Peripheral blood mononuclear cell (primary cell): ENCODE measurements around the genes OTOR and ZNF133.

- PRO-cap, 8 experiments: no peak in any of the 8 experiments
Measured at GRCh38 chr20:16748046-16748517, at the start of gene OTOR. Gene OTOR (plus strand): TSS chr20:16748358.

GRCh38 chr20:17565136-17565563 lies 4.7 kb upstream of the DSTN start:
- PRO-cap, 8 experiments: no peak in any of the 8 experiments

- PRO-cap, 8 experiments: no peak in any of the 8 experiments
Measured at GRCh38 chr20:17594412-17595069, 24.7 kb downstream of the DSTN start.

GRCh38 chr20:17614919-17615745 lies 45.3 kb downstream of the DSTN start:
- PRO-cap, 8 experiments: peak in 5 of 8 experiments; most common plus-strand start chr20:17615292 (in 3); most common minus-strand start chr20:17615134 (in 1)

- PRO-cap, 8 experiments: peak in 2 of 8 experiments; most common minus-strand start chr20:17674933 (in 1)
Measured at GRCh38 chr20:17674648-17675518, 7.2 kb downstream of the RRBP1 start.

DNA sequence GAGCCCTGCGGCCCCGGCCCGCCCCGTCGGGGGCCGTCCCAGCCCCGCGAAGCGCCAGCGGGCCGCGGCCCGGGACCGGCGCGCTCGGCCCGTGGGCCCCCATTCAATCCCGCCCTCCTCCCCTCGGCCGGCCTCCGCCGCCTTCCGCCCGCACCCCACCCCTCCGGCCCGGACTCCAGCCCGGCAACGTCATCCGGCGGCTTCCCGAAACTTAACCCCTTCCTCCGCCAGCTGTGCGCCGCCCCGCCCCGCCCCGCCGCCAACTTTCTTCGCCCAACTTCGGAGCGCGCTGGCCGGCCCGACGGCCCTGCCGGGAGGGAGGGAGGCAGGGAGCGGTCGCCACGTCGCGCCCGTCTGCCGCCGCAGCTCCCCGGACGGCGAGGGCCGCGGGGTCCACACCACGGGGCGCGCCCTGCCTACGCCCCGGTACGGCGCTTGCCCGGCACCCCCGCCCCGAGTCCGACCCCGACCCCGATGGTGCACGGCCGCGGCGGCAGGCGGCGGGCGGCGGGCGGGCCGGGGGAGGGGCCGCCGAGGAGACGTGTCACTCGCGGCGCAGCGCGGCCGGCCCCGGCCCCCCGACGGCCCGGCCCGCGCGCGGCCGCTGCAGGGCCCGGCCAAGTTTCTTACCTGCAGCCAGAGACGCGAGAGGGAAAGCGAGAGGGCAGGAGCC lies 508 bp downstream of the RRBP1 start:
- PRO-cap, 8 experiments: peak in 8 of 8 experiments; most common plus-strand start position 276 of the sequence (in 5); most common minus-strand start position 157 of the sequence (in 6)

GRCh38 chr20:17683981-17684664 lies 2.1 kb upstream of the RRBP1 start:
- PRO-cap, 8 experiments: no peak in any of the 8 experiments

GRCh38 chr20:17749858-17750489 lies 50.2 kb downstream of the BANF2 start:
- PRO-cap, 8 experiments: no peak in any of the 8 experiments

DNA sequence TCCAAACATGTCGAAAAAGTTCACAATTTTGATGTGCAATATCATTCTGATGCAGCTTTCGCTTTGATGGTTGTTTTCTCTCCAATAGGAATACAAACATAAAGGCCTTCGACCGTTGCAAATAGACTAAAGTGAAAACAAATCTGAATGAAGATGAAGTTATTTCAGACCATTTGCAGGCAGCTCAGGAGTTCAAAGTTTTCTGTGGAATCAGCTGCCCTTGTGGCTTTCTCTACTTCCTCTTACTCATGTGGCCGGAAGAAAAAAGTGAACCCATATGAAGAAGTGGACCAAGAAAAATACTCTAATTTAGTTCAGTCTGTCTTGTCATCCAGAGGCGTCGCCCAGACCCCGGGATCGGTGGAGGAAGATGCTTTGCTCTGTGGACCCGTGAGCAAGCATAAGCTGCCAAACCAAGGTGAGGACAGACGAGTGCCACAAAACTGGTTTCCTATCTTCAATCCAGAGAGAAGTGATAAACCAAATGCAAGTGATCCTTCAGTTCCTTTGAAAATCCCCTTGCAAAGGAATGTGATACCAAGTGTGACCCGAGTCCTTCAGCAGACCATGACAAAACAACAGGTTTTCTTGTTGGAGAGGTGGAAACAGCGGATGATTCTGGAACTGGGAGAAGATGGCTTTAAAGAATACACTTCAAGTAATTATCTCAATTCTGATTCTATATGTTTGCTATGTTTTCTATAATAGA lies 1.0 kb downstream of the MGME1 start:
- PRO-cap, 8 experiments: peak in 7 of 8 experiments; most common plus-strand start position 317 of the sequence (in 6); most common minus-strand start position 204 of the sequence (in 4)

GRCh38 chr20:18033128-18033550 lies 24.6 kb downstream of the OVOL2 start:
- PRO-cap, 8 experiments: no peak in any of the 8 experiments

DNA sequence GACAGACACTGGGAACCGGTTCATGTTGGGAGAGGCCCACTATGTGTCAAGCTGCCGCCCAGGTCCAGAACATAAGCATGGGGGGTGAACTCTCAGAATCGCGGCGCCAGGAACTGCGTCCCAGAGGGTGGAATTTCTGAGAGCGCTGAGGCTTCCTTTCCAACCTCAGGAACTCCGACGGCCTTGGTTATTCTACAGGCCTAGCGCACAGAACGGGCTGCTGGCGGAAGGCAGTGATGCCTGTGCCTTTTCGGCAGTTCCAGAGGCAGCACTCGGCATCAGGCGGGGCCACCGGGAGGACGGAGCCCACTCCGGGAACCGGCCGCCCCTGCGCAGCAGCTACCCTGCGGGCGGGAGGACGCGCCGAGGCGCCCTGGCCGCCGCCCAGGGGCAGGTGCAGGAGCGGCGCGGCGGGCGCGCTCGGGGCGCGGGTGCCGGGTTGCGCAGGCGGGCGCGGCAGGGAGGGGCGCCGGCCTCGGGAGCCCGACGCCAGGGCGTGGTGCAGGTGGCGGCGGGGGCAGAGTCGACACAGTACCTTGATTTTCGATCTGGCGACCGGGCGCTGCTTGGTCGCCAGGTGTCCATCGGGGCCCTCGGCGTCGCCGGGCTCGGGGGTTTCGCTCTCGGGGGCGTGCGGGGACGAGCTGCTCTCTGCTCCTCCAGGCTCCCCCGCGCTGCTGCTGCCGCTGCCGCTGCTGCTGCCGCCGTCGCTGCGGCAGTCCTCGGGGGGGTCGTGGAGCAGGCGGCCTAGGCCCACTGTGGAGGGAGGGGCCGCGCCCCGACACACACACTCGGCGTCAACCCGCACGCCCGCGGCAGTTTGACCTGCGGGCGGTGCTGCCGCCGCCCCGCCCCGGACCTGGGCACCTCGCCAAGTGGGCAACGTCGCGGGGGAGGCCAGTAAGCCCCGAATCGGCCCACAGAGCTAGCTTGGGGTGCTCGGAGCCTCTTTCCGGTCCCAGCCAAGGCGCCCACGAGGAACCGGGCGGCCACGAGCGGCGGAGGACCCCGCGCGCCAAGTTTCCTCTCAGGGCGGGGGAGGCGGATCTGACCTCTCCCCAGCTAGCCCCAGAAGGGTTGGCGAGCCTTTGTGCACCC lies 1.2 kb downstream of the OVOL2 start:
- PRO-cap, 8 experiments: no peak in any of the 8 experiments

DNA sequence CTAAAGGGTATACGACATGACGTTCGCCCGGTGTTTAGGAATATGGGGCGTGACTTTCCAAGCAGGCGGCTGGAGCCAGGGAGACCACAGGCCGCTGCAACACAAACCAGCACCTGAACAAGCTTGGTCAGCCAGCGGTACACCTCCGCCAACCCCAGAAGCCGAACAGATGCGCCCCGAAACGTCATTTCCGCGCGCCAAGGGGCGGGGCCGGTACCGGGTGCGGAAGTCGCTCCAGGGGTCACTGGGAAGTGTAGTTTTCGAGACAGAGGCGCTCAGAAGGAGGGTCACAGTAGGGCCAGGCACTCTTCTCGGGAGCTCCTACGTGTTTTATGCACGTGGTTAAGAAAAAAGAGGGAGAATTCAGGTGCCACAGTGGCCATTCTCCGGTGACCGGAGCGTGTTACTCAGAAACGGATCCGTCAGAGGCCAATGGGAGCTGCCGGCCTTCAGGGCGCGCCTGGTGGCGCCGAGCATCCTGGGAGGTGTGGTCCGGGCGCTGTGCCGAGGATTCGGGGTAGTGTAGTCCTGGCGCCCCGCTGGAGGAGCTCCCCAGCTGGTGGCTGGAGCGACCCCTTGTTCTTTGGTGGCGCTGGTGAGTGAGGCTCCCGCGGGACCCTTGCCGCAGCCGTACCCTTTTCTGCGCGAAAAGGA lies at the start of gene ZNF133:
Gene ZNF133, plus strand, starts transcription at position 518 of the 654 bp plus-strand sequence.
- PRO-cap, 8 experiments: peak in 7 of 8 experiments; most common plus-strand start position 579 of the sequence (in 2); most common minus-strand start position 171 of the sequence (in 6)

GRCh38 chr20:18298569-18299672 lies 10.6 kb downstream of the ZNF133 start:
- PRO-cap, 8 experiments: no peak in any of the 8 experiments

DNA sequence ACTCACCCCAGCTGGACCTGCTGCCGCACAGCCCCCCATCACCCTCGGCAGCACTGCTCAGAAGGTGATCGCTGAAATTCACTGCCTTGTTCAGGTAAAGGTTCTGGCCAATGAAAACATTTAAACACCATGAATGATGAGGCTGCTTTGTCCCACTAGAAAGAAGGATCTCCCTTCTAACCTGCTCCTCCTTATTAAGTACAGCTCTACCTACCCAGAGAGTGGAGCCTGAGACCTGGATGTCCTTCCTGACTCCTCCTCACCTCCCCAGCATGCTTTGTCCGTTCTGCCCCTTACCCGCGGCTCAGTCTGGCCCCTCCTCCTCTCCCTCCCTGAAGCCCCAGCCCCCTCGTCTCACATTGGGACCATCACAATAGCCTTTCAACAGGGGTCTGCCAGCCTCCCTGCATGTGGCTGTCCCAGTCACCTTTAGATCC lies 72.6 kb downstream of the DZANK1 start:
- PRO-cap, 8 experiments: no peak in any of the 8 experiments

DNA sequence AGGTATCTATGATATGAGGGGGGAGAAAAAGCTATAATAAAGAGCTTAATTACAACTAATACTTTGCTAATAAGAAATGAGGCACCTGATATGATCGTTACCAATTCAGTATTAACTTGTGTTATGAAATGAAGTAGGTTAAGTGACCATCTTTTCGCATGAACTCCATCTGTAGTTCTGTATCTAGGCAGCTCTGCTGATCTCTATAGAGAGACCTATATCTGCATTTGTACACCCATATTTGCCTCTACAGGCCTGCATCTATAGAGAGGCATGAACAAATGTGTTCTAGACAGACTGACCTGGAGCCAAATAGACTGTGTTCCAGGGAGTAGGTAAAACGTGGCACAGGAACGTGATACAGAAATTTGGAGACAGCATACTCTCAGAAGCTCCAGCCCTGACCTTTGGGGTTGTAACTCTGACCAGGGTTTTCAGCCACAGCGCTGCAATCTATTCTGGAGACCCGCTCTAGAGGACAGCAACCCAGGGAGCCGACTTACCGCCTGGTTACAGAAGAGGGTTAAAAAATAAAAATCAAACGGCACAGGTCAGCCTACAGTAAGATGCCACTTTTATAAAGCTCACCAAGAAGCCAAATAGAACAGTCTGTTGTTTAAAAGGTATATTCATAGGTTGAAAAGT lies 1.0 kb downstream of the RBBP9 start:
- PRO-cap, 8 experiments: no peak in any of the 8 experiments

GRCh38 chr20:18738120-18738494 lies 75.5 kb upstream of the SCP2D1 start:
- PRO-cap, 8 experiments: peak in 3 of 8 experiments; most common plus-strand start chr20:18738395 (in 3)

- PRO-cap, 8 experiments: no peak in any of the 8 experiments
Measured at GRCh38 chr20:19049166-19049864, 163.1 kb upstream of the SLC24A3 start.

GRCh38 chr20:19211978-19212262 lies 522 bp upstream of the SLC24A3 start:
- PRO-cap, 8 experiments: no peak in any of the 8 experiments

GRCh38 chr20:19275345-19276160 lies 63.1 kb downstream of the SLC24A3 start:
- PRO-cap, 8 experiments: no peak in any of the 8 experiments

GRCh38 chr20:19330859-19331545 lies 118.6 kb downstream of the SLC24A3 start:
- PRO-cap, 8 experiments: no peak in any of the 8 experiments